Melanocyte of skin (primary cell): Measurements from ENCODE around the genes GPD1L, CNOT10, TRIM71 and SUSD5.

DNA sequence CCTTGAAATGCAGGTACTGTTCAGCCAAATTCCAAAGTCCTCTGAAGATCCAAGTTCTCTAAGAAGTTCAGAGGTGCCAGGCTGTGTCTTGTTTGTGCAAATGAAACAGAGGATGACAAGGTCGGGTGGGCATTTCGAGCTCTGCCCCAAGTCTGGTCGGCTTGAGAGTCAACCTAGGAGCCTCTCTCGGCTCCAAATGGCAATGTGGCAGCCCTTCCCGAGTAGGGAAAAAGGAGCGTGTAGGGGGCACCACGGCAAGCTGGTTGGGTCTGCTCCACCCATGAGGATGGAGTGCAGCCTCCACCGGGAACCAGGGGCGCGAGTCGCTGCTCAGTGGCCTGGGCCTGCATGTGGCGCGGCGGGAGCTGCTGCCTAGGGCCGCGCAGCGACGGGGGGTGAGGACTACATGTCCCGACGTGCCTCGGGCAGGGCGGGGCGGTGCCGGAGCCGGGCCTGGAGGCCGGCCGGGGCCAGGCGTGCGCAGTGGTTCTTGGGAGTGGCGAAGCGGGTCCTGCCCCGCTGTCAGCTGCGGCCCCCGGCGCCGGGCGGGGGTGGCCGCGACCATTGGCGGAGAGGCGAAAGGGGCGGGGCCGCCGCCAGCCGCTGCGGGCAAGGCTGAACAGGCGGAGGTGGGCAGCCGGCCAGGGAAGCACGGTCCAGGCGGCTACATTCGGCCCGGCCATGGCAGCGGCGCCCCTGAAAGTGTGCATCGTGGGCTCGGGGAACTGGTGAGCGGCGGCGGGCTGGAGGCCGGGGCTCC lies at the start of gene GPD1L:
GPD1L (plus strand) TSS at position 590 of the 760 bp plus-strand sequence.
- CAGE, long polyA plus RNA, 2 experiments, result no peak in any of the 2 experiments

- CAGE, long polyA plus RNA, 2 experiments, result no peak in any of the 2 experiments
Observed at GRCh38 chr3:32324321-32324812, 67.3 kb upstream of the CMTM7 start.

GRCh38 chr3:32380105-32380396 lies 11.6 kb upstream of the CMTM7 start:
- CAGE, long polyA plus RNA, 2 experiments, result no peak in any of the 2 experiments

GRCh38 chr3:32398372-32398950 lies 6.8 kb downstream of the CMTM7 start:
- CAGE, long polyA plus RNA, 2 experiments, result no peak in any of the 2 experiments

GRCh38 chr3:32414112-32414533 lies 22.5 kb downstream of the CMTM7 start:
- CAGE, long polyA plus RNA, 2 experiments, result no peak in any of the 2 experiments

- CAGE, long polyA plus RNA, 2 experiments, result no peak in any of the 2 experiments
Observed at GRCh38 chr3:32467341-32467593, 35.4 kb downstream of the CMTM6 start.

DNA sequence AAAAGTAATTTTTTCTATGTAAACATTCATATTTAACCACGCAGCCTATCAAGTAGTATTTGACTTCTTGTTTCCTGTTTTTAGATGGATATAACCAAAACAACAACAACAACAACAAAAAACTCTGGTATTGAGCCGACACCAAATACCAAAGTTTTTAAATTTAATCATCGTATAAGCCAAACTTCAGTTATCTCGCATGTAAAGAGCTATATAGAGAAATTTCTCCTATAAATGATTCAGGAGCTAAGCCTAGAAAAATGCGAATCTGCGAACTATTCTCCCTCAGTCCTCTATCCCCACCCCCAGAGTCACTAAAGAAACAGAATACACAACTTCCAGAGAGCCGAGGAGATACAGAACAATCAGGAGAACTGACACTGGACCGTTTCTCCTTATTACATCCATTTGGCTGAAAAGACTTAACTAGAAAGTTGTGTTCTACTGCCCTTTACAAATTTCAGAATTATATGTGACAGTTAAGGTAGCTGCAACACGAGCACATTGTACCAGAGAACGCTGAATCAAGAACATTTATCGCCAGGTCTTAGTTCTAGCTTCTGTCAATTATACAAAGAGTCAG lies 1.2 kb downstream of the DYNC1LI1 start:
- CAGE, long polyA plus RNA, 2 experiments, result no peak in any of the 2 experiments

GRCh38 chr3:32684616-32685996 lies at the start of gene CNOT10:
Gene CNOT10, plus strand, starts transcription at chr3:32685188.
- CAGE, long polyA plus RNA, 2 experiments, result no peak in any of the 2 experiments

GRCh38 chr3:32703401-32704150 lies 18.6 kb downstream of the CNOT10 start:
- CAGE, long polyA plus RNA, 2 experiments, result no peak in any of the 2 experiments

DNA sequence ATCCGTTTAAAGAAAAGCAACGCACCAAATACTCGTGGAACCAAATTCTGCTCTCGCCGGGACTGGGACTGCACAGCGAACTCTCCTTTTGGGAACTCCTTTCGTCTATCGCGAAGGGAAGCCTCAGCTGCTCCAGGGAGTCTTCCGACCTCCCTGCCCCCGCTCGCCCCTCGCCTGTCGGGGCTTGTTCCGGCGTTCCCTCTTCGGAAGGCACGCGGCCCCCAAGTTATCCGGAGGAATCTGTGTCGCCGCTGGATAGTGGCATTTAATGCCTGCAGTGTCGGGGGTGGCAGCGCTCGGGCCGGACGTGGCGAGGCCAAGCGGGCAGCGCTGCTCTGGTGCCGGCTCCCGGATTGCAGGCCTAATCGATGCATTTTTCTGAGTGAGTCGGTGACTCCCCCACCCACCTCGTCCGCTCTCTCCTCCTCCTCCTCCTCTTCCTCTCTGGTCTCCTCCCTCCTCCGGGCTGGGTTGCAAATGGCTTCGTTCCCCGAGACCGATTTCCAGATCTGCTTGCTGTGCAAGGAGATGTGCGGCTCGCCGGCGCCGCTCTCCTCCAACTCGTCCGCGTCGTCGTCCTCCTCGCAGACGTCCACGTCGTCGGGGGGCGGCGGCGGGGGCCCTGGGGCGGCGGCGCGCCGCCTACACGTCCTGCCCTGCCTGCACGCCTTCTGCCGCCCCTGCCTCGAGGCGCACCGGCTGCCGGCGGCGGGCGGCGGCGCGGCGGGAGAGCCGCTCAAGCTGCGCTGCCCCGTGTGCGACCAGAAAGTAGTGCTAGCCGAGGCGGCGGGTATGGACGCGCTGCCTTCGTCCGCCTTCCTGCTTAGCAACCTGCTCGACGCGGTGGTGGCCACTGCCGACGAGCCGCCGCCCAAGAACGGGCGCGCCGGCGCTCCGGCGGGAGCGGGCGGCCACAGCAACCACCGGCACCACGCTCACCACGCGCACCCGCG lies at the start of gene TRIM71:
TRIM71 (plus strand) TSS at position 394 of the 953 bp plus-strand sequence.
- CAGE, long polyA plus RNA, 2 experiments, result no peak in any of the 2 experiments

- CAGE, long polyA plus RNA, 2 experiments, result no peak in any of the 2 experiments
Observed at GRCh38 chr3:32819437-32819920, 1.7 kb downstream of the TRIM71 start.

DNA sequence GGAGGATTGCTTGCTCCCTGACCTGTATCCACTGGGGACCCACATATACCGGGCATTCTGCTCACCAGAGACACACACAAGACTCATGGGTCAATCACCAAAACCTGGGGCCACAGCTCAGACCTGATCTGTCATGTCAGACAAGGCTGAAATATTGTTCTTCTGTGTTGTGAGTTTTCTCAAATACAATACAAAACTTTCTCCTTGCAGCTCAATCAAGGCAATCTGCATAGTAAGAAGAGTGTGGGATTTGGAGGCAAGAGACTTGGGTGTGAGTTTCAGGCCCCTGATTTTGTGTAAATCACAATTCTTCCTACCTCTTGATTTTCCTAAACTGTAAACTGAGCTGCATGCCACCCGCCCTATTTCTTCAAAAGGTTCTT lies 38.1 kb downstream of the CCR4 start:
- CAGE, long polyA plus RNA, 2 experiments, result no peak in any of the 2 experiments

DNA sequence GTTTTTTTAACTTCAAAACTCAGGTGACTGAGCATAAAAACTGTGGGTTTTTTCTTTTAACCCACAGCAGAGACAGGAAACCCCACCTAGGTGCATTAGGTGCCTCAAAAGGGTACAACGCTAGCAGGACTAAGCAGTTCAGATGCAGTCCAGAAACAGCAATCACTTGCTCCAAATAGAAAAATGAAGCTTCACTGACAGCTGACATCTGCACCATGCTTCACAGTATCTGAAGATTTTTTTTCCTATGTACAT lies 52.2 kb downstream of the GLB1 start:
- CAGE, long polyA plus RNA, 2 experiments, result no peak in any of the 2 experiments

- CAGE, long polyA plus RNA, 2 experiments, result no peak in any of the 2 experiments
Observed at GRCh38 chr3:33055150-33055519, 41.8 kb downstream of the GLB1 start.

- CAGE, long polyA plus RNA, 2 experiments, result no peak in any of the 2 experiments
Observed at GRCh38 chr3:33096363-33096950, 489 bp downstream of the GLB1 start.

DNA sequence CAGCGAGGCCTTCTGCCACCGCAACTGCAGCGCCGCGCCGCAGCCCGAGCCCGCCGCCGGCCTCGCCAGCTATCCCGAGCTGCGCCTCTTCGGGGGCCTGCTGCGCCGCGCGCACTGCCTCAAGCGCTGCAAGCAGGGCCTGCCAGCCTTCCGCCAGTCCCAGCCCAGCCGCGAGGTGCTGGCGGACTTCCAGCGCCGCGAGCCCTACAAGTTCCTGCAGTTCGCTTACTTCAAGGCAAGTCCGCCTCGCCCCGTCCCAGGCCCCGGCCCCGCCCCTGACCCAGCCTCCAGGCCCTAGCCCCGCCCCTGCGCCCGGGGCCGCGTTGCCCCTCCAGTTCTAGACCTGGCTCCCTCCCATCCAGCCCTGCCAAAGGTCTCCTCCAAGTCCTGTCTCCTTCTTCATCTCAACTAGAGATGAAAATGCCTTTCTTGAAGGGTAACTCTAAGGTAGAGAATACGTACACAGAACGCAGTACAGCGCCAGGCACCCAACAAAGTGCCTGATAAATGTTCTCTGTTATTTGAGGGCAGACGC lies 567 bp downstream of the CRTAP start:
- CAGE, long polyA plus RNA, 2 experiments, result no peak in any of the 2 experiments

GRCh38 chr3:33124206-33124787 lies 10.5 kb downstream of the CRTAP start:
- CAGE, long polyA plus RNA, 2 experiments, result no peak in any of the 2 experiments

DNA sequence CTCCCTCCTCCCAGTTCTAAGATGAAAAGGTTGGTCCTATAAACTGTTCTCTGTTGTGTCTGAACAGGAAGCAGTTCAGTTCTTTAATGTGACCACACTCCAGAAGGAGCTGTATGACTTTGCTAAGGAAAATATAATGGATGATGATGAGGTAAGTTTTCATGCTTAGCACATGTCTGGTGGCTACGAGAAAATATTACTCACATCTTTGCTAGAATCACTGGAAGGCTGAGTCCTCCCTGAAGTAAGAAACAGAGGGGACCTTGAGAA lies 20.2 kb downstream of the CRTAP start:
- CAGE, long polyA plus RNA, 2 experiments, result no peak in any of the 2 experiments

DNA sequence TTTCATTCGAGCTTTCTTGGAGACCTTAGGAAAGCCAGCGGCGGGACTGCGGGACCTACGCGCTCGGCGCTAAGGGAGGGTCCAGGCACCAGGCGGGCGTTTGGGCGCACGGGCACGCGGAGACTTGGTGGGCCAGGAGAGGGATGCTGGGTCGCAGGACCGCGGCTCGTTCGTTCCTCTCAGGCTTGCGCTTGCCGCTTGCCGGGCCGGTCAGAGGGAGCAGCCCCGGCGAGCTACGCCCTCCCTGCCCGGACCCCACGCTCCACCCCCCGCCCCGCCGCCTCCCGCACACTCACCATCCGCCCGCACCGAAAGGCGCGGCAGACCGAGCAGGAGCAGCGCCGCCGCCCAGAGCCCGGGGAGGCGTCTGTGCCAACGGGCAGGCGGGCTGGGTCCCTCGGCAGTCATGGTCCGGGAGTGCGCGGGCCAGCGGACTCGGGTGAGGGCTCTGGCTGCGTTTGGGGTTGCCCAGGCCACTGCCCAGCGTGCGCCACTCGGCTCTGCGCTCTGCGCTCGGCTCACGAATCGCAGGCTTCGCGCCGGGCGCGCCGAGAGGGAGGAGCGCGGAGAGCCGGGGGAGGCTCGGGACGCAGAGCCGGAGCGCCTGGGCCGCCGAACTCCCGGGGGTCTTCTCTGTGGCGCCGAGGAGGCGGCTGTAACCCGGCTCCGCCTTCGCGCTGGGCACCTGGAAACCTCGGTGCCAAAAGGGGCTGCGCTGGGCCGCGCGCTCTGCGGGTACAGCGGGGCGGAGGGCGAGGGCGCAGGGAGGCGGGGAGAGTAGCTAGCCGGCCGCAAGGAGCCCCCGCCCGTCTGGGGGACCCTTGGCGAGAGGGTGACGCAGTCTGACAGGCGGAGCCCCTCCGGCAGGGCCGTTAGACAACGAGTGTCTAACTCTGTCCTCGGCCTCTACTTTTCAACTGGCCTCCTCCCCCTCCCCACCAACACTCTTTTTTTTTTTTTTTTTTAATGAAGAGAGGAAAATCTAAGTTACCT lies at the start of gene SUSD5:
SUSD5 (minus strand) TSS at position 421 of the 993 bp plus-strand sequence.
- CAGE, long polyA plus RNA, 2 experiments, result no peak in any of the 2 experiments

DNA sequence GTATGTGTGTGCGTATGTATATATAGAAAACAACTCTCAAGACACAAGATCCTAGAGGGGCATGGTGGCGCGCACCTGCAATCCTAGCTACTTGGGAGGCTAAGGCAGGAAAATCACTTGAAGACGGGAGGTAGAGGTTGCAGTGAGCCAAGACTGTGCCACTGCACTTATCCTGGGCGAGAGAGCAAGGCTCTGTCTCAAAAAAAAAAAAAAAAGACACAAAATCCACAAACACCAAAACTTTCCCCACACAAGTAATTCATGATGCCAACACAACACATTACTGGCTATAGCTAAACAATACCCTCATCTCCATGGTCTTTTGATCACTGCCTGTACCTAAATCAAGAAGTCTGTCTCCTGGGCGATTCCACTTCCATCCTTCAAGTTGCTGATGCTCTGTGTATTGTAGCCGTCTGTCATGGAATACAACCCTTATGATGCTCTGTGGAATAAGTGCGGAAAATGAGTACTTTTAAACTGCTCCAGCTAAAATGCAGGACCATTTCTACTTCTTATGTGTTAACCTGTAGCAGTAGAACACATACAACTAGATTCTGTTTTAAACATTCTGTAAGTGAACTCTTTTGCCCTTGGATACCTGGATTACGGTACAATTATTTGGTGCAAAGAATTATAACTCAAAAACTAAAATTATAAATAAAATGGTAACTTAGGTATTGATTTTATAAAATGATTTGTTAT lies 27.7 kb downstream of the UBP1 start:
- CAGE, long polyA plus RNA, 2 experiments, result no peak in any of the 2 experiments